Jejunum (tissue), 1 donor: Measurements from ENCODE around the genes MAP2K2 and PLIN3.

- PRO-cap, result no peak
Measured at GRCh38 chr19:4047493-4048084, 19.1 kb downstream of the ZBTB7A start.

DNA sequence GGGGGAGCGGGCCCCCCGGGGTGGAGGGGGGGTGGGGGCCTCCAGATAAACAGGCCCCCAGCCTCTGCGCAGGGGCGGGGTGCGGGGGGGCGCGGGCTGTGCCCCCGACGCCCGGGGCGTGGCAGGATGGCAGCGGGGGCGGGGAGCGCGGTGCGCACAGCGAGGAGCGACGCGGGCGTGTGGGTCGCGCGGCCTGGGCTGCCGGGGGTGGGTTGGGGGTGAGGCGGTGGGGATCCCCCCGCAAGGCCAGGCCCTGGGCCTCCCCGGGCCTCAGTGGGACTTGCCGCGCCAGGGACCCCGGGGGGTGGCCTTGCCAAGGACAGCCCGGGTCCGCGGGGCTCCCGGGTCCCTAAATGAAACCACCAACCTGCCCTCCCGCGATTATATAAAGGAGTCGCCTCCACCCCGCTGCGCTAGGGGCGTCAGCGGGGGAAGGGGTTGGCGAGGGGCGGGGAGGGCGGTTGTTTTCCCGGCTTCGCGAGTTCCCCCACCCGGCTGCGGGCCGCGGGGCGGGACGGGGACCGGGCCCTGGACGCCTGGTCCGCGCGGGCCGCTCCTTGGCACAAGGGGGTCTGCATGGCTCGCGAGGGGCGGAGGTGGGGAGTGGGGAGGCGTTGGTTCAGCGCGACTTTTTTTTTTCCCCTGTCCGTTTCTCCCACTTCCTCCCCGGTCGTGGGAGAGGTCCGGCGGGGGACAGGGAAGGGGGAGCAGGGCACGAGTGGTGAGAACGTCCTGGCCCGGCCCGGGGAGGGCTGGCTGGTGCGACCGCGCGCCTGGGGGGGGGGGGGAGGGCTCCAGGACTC lies 713 bp upstream of the ZBTB7A start:
- PRO-cap, result bidirectional peak, plus-strand start at position 490 of the sequence, minus-strand start at position 355 of the sequence; bidirectional peak, plus-strand start at position 724 of the sequence, minus-strand start at position 639 of the sequence; bidirectional peak, plus-strand start outside the sequence, minus-strand start at position 758 of the sequence

- PRO-cap, result bidirectional peak, plus-strand start at chr19:4124261, minus-strand start at chr19:4124094
Measured at GRCh38 chr19:4123232-4124528, at the start of gene MAP2K2. Gene MAP2K2, minus strand, starts transcription at chr19:4124122.

GRCh38 chr19:4173164-4173821 lies 9.1 kb downstream of the SIRT6 start:
- PRO-cap, result no peak

GRCh38 chr19:4258114-4258617 lies 11.3 kb downstream of the YJU2 start:
- PRO-cap, result no peak

DNA sequence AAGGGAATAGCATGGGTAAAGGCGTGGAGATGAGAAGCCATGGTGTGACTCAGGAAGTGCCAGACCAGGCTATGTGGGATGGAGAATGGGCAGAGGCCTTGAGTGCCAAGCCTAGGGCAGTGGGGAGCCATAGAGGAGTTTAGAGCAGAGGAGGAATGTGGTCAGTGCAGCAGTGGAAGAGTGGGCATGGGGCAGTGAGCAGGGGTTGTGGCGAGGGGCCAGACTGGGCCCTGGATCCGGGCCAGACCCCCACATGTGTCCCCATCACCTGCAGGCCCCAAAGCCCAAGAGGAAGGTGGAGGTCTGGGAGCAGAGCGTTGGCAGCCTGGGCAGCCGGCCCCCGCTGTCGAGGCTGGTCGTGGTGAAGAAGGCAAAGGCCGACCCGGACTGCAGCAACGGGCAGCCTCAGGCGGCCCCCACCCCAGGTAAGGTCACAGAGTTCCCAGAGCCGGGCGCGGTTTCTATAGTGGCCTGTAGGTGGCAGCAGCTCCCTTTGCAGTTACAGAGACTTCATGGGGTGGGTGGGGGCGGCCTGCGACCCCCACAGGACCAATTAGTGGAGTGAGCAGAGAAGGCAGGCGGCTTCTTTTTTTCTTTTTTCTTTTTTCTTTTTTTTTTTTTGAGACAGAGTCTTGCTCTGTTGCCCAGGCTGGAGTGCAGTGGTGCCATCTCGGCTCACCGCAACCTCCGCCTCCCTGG lies 11.6 kb upstream of the SHD start:
- PRO-cap, result no peak

- PRO-cap, result no peak
Measured at GRCh38 chr19:4361893-4362914, 18.8 kb downstream of the MPND start.

DNA sequence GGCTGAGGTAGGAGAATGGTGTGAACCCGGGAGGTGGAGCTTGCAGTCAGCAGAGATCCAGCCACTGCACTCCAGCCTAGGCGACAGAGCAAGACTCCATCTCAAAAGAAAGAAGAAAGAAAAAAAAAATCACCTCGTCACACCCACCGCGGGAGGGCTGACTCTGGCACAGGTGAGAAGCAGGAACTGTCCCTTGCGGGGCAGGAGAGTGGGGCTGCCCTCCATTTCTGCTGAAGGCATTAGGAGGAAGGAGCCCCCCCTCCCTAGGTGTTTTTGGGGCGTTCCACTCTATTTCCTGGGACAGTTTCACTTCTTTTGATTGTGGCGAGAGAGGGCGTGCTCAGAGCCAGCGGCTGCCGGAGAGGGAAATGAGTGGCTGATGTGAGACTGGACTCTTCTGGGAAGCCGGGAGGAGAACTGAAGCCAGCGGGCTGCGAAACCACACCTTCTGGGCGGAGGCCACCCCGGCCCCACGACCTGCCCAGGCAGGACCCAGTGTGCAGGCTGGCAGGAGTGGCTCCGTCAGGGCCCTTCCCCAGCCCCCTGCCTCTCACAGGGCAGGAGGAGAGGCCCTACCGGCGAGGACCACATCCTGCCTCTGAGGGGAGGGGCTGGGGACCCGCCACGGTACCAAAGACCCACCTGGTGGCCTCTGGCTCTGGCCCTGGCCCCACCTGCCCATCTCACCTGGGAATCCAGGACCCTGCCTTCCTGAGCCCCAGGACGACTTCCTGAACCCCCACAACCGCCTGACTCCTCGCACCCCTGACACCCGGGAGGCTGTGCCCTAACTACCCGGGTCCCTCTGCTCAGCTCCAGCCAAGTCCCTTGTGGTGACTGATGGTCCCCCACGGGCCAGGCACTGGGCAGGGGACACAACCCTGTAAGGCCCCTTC lies 25.9 kb downstream of the MPND start:
- PRO-cap, result bidirectional peak, plus-strand start at position 343 of the sequence, minus-strand start at position 369 of the sequence

DNA sequence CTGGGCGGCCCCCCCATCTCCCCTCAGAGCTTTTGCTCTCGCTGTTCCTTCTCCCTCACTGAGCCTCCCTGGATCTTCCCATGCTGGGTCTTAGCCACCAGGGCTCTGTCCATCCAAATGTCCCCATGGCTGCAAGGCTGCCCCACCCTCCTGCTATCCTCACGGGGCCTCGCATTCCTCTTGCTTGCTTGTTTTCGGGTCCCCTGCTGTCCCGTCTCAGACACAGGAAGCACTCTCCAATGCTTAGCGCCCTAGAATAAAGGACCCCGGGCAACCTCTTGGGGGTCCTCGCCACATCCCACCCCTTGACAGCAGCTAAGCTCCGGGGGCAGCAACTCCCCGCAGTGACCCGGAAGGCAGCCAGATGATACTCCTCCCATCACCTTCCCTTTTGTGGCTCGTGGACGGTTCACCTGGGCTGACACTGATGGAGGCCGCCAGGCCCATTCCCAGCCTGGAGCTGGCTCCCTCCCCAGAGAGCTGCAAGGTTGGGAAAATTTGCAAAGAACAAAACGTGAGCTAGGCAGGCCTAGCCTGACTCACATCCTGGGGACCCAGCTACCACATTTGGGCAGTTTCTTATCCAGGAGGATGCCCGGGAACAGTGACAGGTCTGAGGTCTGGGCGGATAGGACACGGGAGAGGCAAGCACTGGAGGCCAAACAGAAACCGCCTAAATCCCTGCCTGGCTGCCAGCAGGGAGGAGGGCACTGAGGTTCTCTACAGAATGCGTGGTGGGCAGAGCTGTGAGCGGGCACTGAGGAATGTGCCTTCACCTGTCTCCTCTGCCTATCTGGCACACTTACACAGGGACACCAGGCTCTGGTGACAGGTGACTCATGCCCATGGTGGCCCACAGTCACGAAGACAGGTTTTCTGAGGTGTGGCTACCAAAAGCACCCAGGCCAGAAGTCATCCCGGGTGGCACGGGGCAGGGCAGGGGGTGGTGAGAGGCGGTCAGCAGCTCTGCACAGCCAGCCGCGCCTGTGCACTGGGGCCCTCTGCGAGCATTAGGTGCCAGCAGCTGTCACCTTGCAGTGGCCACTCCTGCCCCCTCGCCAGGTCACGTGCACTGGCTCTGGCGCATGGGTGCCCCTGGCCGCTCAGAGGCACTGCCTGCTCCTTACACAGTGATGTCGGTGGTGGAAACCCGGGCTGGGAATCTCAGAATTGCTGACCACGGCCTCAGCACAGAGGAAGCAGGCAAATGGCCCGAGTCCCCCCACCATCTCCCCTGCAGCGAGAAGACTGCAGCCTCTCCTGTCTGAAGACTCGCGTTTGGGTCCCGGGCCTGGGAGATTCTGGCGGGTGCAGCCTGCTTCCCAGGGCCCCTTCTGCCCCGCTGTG lies 23.2 kb downstream of the SH3GL1 start:
- PRO-cap, result no peak

DNA sequence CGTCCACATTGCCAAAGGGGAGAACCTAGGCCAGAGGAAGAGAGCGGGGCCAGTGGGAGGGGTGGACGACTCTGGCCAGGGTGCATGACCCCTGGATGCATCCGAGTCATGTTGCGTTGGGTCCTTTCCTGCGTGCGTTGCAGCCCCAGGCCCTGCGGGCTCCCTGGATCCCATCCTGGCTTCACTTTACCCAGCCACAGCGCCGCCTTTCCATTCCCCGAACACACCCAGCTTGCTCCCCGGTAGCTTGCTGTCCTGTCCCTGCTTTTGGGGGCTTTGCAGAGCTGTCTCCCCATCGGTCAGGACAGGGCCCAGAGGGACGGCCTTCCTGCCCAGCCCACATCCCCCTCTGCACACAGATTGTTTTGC lies 10.4 kb downstream of the PLIN4 start:
- PRO-cap, result no peak

GRCh38 chr19:4556836-4557084 lies 2.7 kb downstream of the SEMA6B start:
- PRO-cap, result no peak

DNA sequence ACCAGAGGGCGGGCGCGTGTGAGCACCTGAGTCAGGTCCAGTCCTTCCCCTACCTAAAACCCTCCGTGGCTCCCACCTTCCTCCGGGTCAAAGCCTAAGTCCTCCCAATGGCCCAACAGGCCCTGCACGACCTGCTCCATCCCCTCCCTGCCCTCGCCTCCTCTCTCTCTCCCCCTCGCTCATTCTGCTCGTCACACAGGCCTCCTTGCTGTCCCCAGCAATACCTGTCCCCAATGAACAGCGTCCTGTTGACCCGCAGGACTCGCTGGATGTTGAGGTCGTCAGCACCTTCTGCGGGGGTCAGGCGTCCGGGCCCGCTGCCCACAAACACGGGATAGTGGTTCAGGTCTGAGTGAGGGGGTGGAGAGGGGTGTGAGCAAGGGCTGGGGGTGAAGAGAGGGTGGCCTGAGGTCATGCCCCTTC lies 1.7 kb downstream of the SEMA6B start:
- PRO-cap, result no peak

- PRO-cap, result no peak
Measured at GRCh38 chr19:4583758-4584948, 24.7 kb upstream of the SEMA6B start.

DNA sequence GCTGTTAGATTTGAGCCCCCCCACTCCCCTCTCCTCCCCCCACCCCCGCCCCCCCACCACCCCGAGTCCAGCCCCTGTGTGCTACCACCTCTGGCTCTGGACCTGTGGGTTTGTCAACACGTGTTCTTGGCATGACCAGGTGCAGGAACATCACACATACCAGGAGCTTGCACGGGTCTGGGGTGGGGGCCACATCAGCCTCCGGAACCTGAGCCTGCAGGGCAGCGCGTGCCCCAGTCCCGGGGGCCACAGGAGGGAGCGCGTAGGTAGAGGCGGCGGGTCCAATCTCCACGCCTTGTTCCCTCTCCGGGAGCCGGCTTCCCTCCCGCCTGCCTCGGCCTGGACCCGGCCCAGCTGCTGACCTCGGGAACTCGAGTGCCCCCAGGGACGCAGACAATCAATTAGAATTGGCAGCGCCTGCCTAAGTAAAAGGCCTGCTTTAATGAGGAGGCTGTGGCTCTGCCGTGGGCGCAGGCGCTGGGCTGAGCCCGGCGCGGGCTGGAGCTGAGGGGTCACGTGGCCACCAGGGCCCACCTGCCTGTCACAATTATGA lies 32.4 kb upstream of the TNFAIP8L1 start:
- PRO-cap, result no peak

DNA sequence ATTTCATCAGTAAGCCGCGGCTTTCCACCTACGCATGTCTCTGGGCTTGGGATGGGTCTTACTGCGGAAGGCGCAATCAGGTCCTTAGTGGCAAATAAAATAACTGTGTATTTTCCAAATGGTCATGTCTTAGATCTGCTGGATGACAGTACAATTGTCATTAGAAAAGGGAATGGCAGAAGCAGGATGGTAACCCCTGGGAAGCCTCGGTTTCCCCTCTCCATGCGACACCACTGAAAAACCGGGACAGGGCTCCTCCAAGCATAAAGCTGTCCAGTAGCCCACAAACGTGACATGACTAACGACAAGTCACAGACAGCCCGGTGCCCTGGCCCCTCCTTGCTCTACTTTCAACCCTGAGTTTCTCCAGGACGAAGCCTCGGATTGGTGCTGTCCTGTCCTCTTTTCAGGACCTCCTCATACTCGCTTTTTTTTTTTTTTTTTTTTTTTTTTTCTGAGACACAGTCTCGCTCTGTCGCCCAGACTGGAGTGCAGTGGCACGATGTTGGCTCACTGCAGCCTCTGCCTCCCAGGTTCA lies 16.4 kb downstream of the DPP9 start:
- PRO-cap, result no peak

DNA sequence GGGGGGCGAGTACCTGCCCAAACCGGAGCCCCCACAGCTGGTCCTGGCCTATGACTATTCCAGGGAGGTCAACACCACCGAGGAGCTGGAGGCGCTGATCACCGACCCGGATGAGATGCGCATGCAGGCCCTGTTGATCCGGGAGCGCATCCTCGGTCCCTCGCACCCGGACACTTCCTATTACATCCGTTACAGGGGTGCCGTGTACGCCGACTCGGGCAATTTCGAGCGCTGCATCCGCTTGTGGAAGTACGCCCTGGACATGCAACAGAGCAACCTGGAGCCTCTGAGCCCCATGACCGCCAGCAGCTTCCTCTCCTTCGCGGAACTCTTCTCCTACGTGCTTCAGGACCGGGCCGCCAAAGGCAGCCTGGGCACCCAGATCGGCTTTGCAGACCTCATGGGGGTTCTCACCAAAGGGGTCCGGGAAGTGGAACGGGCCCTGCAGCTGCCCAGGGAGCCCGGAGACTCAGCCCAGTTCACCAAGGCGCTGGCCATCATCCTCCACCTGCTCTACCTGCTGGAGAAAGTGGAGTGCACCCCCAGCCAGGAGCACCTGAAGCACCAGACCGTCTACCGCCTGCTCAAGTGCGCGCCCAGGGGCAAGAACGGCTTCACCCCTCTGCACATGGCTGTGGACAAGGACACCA lies 1.4 kb downstream of the FEM1A start:
- PRO-cap, result no peak

DNA sequence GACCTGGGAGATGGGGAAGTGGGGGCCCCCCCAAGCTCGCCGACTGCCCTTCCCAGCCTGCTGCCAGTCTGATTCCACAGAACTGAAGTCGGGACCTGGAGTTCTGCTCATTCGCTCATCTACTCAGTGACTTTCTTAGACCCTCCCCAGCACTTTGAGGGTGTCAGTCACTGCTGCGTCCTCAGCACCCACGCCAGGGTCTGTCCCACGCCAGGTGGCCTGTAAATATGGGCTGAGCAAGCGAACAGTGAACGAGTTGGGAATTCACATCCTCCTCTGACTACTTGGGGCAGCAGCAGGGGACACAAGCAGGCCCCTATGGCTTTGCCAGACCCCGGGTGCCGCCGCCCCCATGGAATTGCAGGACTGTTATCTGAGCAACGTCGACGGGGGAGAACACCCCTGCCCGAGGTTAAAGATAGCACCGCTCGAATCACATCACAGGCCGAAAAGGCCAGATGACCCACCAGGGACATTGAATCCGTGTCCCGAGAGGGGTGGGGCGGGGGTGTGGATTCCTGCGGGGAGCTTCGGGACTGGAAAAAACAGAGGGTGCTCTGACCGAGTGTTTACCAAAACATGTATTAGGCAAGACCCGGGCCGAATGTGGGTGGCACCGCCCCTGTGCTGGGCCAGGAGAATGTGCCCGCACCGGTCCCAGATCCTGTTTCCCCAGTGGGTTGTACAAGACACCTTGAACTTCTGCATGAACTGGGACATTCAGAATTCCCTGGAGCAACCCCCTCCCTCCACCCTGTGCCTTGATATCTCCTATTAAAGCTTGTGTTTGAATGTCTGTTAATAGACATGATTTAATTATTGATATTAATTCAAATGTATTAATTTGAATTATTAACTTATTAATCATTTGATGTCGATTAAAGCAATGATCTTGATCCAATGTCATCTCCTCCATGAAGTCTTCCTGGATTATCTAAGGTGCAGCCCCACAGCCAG lies 9.1 kb downstream of the FEM1A start:
- PRO-cap, result no peak

- PRO-cap, result bidirectional peak, plus-strand start at chr19:4861404, minus-strand start at chr19:4861394
Measured at GRCh38 chr19:4860952-4861767, 6.3 kb downstream of the PLIN3 start.

DNA sequence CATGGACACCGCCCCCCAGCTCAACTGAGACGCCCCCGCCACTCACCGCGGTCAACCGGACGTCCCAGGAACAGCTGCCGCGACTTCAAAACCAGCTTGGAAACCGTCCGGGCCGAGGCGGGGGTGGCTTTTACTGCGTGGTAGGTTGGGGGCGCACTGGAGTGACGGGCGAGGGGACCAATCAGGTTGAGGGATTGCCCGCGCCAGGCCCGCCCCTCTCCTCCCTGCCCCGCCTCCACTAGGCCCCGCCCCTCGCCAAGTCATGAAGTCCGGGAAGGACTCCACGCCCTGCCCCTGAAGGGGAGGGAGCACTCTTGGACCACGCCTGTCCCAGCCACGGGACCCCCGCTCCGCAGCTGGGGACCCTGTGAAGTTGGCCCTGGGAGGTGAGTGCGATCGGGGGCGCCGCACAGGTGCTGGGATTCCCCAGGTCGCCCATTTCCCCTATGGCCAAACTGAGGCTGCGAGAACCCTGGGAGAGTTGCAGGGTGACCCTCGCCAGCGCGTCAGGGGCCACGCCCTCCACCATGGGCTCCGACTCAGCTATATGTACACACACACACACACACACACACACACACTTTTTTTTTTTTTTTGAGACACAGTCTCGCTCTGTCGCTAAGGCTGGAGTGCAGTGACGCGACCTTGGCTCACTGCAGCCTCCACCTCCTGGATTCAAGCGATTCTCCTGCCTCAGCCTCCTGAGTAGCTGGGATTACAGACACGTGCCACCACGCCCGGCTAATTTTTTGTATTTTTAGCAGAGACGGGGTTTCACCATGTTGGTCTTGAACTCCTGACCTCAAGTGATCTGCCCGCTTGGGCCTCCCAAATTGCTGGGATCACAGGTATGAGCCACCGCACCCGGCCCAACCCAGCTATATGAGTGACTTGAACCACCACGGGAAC lies at the start of gene PLIN3:
Gene PLIN3 (minus strand): TSS at position 105 of the 909 bp plus-strand sequence.
- PRO-cap, result bidirectional peak, plus-strand start at position 292 of the sequence, minus-strand start at position 105 of the sequence

GRCh38 chr19:4988546-4989325 lies 19.8 kb downstream of the KDM4B start:
- PRO-cap, result no peak